GM23338 (cell line): ENCODE results near the genes KLRG1, A2M, PZP and KLRF2.

- PRO-cap = no peak
- RAMPAGE, long total RNA = no peak
These were observed 48.1 kb upstream of the A2ML1 start for GRCh38 chr12:8774195-8774891.

GRCh38 chr12:8780106-8780471 lies 42.3 kb upstream of the A2ML1 start:
- PRO-cap = no peak
- RAMPAGE, long total RNA = no peak

GRCh38 chr12:8951756-8952222 lies 2.3 kb upstream of the M6PR start:
- PRO-cap = no peak
- RAMPAGE, long total RNA = no peak

DNA sequence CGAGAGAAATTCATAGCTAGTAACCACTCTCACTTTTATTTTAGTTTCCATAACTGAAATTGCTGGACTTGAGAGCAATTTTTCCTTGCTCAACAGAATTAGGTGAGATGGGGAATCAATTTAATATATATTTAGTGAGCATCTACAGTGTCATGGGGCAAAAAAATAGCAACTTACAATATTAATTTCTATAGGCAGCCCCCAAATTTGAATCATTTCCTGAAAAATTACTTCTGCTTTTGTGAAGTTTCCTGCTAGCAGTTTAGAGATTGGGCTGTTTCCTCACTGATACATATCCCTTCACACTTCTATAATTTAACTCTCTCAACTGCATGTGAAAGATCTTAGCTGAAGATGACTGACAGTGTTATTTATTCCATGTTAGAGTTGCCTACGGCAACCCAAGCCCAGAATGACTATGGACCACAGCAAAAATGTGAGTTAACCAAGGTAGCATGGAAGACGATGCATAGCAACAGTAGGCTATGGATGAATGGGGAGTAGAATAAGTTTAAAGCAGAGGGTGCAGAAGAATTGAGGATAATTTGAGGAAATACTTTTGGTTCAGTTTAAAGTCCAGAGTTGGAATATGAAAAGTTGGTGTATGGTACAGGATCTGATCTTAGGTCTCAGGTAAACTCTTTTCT lies at the start of gene KLRG1:
TSS of gene KLRG1 (plus strand) at position 265 of the 647 bp plus-strand sequence.
- PRO-cap = no peak
- RAMPAGE, long total RNA = no peak

DNA sequence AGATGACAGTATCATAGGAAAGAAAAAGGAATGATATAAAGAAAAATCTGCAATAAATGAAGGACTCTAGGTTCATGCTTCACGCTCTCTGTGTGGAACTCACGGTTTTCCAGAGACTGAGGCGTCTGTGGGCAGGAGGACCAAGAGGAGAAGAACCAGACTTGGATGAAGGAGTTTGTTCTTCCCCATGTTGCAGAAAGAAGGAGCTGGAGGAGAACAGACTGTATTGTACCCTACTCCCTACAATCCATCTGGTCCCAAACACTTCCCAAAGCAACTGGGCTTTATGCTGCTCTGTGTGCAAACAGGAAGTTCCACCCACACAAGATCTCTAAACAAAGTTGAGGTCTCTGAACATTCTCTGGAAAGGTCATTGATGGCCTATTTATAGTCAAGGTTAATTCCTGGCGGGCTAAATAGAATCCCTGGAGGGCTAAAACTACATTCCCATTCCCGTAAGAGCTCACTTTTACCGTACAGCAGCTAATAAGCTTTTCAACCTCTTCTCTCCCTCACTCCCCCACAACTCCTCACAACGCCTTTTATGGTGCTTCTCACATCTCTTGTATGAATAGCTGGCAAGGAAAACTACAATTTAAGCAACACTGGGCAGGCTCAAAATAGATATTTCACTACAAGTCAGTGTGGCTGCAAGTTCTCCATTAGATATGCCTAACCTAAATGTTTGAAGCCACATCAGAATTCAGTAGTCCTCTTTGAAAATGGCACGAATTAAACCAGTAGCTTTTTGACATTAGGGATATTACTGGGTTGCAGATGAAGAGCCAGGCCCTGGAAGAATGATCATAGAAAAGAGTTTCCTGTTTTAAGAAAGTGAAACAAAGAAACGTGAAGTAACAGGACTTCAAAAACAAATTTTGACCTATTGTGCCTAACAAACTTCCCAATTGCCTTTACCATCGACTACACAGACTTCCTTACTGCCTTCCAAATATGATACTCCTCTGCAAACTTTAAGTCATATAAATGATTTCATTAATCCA lies at the start of gene A2M:
TSS of gene A2M (minus strand) at position 259 of the 1,004 bp plus-strand sequence.
- PRO-cap = no peak
- RAMPAGE, long total RNA = no peak

- PRO-cap = no peak
- RAMPAGE, long total RNA = no peak
These were observed at the start of gene PZP for GRCh38 chr12:9208181-9208656. TSS of gene PZP (minus strand) at chr12:9208395.

DNA sequence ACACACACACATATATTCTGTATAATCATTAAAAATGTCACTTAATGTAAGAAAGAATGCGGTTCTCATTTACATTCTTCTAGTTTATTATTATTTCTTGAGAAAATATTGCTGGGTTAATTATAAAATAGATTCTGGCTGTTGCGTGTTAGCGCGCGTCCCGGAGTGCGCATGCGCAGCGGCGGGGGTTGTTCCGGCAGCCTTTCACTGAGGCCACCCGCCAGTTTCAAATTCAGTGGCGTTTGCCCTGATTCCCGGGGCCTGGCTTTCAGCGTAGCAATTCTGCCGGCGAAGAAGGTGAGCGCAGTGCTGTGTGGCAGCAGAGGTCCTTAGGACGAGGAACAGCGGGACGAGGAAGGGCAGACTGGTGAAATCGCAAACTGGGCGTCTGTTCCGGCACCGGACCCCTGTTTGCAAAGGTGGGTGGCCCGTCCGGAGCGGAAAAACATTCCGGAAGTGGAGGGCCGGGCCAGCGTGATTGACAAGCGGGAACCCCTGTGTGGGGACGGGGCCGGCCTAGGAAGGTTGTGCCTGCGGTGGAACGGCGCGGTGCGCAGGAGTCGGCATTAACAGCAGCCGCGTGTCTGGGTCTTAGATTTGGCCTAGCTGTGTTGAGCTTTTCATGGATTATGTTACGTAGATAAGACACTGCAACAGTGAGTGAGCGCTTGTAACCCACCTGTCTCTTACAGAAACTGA lies 75.4 kb upstream of the PZP start:
- PRO-cap = bidirectional peak, plus-strand start at position 566 of the sequence, minus-strand start at position 409 of the sequence
- RAMPAGE, long total RNA = no peak

- PRO-cap = no peak
- RAMPAGE, long total RNA = no peak
These were observed 85.9 kb upstream of the PZP start for GRCh38 chr12:9293982-9294654.

- PRO-cap = no peak
- RAMPAGE, long total RNA = no peak
These were observed 40.5 kb downstream of the KLRB1 start for GRCh38 chr12:9567106-9567640.

DNA sequence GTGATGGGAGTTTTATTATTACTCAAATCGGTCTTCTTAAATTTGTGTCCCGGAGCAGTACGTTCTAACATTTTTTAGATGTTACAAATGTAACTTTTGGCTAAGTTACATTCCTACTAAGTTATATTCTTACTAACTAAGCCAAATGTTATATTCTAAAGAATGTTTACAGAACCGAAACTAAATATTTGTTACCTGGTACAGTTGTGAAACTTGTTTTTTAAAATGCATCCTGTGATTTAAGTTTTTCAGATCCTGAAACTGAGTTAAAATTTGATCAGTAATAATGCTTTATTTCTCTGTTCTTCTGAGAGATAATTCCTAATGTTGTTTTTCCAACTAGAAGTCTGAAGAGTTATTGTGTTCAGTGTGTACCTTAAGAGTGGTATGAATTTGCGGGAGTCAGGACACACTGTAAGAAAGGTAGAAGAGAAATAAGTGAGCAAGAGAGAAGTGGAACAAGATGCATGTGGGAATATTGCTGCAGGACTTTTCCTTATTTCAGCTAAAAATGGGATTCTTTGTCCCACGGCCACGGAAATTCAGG lies 20.5 kb upstream of the CLEC2D start:
- PRO-cap = no peak
- RAMPAGE, long total RNA = no peak

DNA sequence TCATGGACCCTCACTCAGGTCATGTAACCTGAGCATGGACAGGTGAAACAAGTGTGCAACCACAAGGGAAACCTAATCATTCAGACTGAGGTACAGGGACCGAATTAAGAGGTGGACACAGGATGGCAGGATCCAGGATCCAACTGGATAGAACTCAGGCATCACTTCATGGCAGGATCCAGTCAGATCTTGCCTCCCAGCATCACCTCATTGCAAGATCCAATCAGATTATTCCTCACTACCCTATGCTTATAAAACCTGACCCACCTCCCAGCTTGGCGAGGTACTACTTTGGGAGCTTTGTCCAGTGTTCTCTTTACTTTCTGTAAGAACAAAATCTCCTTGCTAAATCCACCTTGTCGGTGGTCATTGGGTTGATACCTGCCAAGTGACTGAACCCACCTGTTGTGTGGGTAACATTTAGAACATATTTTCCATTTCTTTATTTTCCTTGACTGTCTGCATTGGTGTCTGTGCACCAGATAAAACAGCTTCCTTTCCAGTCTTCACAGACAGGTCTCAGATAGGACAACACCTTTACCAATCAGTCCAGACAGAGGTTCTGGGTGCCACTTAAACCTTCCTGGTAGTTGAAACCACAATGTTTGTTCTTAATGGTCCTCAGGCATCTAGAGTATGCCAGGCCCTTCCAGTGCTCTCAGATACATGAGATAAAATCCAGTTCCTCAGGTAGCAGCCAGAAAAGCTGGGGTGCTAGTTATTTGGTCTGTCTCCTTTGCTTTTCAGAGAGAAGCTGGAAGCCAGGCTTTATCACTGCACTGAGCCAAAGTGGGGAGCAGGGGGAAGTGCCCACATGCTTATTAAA lies 7.2 kb upstream of the CLEC2D start:
- PRO-cap = no peak
- RAMPAGE, long total RNA = no peak

DNA sequence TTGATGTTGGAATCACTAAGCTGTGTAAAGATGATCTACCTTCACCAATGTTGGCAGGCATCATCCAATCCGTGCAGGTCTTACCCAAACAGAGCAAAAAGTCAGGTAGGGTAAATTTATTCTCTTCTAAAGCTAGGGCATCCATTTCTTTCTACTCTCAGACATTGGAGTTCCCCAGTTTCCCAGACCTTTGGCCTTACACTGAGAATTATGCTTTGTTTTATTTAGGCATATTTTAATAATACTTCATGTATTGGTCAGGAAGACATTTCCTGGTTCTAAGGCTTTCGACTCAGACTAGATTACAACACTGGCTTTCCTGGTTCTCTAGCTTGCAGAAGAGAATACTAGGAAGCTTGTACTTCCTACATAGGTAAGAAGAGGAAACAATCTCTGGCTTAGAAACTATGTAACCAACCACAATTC lies 30.3 kb downstream of the CLEC2D start:
- PRO-cap = no peak
- RAMPAGE, long total RNA = no peak

DNA sequence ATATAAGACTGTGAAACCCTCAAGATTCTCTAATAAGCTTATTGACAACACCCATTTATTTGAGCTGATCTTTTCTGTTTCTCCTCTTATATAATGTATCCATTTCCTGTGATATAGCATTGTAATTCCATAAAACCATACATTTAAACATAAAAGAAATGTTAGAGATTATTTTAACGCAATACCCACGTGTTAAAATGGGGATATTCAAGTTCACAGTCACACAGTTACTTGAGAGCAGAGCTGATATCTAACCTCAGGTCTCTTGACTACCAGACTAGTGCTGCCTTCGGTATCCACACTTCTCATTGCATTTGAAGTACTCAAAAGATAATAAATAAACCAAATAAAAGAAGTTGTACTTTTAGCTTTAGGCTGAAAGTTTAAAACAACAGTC lies 30.7 kb downstream of the CD69 start:
- PRO-cap = no peak
- RAMPAGE, long total RNA = no peak

GRCh38 chr12:9737342-9737852 lies 23.3 kb downstream of the CD69 start:
- PRO-cap = no peak
- RAMPAGE, long total RNA = no peak

GRCh38 chr12:9776552-9777123 lies 15.9 kb upstream of the CD69 start:
- PRO-cap = no peak
- RAMPAGE, long total RNA = no peak

- PRO-cap = no peak
- RAMPAGE, long total RNA = no peak
These were observed at the start of gene KLRF2 for GRCh38 chr12:9881212-9881768. TSS of gene KLRF2 (plus strand) at chr12:9881489.

- PRO-cap = bidirectional peak, plus-strand start at chr12:9911302, minus-strand start at chr12:9911029
- RAMPAGE, long total RNA = no peak
These were observed 20.9 kb downstream of the CLEC2A start for GRCh38 chr12:9911134-9911711.

GRCh38 chr12:10166636-10167410 lies 5.1 kb downstream of the OLR1 start:
- PRO-cap = no peak
- RAMPAGE, long total RNA = no peak

GRCh38 chr12:10184084-10184836 lies 5.4 kb downstream of the TMEM52B start:
- PRO-cap = no peak
- RAMPAGE, long total RNA = no peak

DNA sequence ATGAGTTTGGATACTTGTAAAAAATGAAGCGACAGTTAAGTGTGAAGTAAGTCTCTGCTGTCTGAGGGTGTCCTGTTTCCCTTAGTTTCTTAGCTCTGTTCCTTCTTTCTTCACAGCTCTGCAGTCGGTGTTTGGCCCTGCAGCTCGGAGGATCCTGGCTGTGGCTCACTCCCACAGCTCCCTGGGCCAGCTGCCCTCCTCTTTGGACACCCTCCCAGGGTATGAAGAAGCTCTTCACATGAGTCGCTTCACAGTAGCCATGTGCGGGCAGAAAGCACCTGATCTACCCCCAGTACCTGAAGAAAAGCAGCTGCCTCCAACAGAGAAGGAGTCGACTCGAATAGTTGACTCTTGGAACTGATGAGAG lies 10.9 kb downstream of the TMEM52B start:
- PRO-cap = no peak
- RAMPAGE, long total RNA = no peak